Temporal lobe (tissue), 2 donors: Measurements from ENCODE around the gene TNFRSF1A.

DNA sequence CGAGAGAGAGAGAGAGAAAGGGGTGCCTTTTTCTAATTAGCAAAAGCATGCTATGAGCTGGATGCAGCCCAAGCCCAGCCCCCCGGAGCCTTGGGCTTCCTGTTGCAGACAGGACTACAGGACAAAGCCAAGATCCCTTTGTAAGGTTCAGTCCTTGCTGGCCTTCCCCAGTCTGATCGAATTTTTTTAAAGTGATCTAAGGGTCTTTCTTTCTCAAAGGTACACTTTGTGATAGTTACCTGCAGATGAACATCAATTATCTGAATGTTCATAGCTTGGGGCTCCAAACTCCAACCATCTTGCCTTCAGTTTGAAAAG lies 36.0 kb downstream of the VWF start:
- RAMPAGE, long total RNA = no peak

DNA sequence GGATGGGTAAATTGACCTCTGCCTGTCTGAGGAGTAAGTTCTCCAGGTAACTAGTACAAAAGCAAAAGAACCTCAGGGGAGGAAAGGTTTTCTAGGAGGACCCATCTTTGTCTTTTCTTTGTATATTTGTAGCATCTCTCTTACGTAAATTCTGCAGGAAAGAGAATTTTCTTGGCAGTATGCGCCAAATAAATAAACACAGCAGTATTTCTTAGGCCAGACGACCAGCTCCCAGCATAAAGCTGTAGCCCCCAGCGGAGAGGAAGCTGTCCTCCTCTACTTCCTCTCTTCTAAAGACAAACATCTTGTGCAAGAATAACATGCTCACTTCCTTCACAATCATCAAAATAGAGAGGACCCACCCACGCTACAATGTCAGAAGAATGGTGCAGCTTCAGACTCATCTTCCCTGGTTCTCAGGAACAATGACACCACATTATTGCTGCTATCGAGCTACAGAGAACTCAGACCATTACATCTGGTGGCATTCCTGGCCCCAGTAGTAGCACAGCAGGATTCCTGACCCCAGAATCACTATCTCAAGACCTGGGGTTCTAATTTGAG lies 16.5 kb upstream of the VWF start:
- RAMPAGE, long total RNA = no peak

- RAMPAGE, long total RNA = no peak
Observed at GRCh38 chr12:6167114-6167666, 33.0 kb upstream of the CD9 start.

- RAMPAGE, long total RNA = no peak
Observed at GRCh38 chr12:6204499-6205663, 4.7 kb downstream of the CD9 start.

GRCh38 chr12:6215601-6216841 lies 15.8 kb downstream of the CD9 start:
- RAMPAGE, long total RNA = no peak

DNA sequence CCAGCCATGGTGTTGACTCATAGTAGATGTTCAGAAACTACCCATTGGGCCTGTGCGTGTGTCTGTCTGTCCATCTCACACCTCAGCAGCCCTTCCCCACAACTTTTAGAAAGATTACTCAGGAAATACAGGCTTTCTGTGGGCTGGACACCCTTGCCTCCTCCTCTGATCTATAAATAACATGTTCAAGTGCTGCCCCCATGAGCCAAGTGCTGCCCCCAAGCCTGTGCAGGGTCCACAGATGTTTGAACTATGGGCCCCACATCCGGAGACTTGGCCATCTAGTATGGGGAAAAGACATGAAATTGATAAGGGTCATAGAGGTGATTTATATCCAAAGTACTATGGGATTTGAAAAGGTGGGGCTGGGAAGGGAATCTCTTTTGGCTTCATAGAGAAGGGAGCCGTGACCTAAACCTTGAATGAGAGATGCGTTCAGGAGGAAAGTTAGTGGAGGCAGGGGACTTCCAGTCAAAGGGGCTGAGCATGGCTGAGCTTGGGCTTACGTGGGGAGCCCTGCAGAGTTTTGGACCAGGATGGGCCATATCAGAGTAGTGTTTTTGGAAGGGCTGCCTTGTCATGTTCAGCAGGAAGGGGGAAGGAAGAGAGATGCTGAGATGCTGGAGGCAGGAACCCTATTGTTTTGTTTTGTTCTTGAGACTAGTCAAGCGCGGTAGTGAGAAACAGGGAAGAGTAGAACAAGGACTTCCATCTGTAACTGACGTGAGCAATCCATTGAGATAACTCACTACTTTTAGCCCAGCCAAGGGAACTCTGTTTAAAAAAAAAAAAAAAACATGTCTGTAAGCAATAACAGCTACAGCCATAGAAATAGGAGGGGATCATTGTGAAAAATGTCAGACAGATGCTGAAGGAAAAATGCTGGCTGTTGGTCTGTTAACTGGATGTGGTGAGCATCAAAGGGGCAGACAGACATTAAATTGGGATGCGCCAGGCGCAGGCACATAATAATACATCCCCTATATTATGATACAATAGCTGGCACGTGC lies 33.8 kb downstream of the CD9 start:
- RAMPAGE, long total RNA = no peak

- RAMPAGE, long total RNA = no peak
Observed at GRCh38 chr12:6234828-6235977, 35.0 kb downstream of the CD9 start.

DNA sequence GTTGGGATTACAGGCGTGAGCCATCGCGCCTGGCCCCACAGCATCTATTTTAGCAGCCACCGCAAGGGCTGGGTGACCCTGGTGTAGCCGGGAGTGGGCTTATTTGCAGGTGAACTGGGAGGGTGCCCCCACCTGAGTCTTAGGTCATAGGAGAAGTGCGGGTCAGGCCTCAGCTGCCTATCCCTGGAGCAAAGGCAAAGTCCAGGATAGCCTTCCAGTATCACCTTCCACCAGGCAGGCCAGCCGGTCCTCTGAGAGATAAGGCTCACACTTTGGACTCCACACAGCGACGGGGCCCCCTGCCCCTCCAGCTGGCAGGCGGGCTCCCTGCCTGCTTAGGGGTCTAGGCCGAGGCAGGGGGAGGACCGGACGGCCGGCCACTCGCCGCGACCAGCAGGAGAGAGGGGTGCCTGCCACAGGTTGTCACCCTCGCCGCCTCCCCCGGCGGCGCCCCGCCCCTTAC lies 495 bp upstream of the PLEKHG6 start:
- RAMPAGE, long total RNA = no peak

GRCh38 chr12:6324865-6325579 lies 14.5 kb downstream of the PLEKHG6 start:
- RAMPAGE, long total RNA = no peak

DNA sequence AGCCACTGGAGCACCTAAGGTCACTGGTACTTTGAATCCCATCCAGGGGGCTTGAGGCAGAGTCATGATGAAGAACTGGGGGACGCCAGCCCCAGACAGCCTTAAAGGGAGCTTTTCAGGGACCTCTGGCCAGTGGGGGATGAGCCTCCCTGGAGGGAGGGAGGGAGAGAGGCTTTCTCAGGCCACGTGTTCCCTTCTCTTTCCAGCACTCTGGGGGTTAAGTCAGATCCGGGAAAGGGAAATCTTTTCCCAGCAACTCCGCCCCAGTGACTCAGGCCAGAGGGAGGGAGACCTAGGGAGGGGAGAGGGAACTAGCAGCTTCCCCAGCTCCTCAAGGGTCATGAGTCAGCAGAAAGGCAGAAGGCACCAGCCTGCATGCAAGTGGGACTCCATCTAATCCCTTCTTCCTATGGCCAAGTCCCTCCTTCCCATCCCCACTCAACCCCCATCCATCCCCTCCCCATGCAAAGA lies 5.8 kb downstream of the TNFRSF1A start:
- RAMPAGE, long total RNA = no peak

GRCh38 chr12:6337889-6338914 lies 3.7 kb downstream of the TNFRSF1A start:
- RAMPAGE, long total RNA = no peak

- RAMPAGE, long total RNA = no peak
Observed at GRCh38 chr12:6341474-6342430, at the start of gene TNFRSF1A. Gene TNFRSF1A, minus strand, starts transcription at chr12:6342076.

DNA sequence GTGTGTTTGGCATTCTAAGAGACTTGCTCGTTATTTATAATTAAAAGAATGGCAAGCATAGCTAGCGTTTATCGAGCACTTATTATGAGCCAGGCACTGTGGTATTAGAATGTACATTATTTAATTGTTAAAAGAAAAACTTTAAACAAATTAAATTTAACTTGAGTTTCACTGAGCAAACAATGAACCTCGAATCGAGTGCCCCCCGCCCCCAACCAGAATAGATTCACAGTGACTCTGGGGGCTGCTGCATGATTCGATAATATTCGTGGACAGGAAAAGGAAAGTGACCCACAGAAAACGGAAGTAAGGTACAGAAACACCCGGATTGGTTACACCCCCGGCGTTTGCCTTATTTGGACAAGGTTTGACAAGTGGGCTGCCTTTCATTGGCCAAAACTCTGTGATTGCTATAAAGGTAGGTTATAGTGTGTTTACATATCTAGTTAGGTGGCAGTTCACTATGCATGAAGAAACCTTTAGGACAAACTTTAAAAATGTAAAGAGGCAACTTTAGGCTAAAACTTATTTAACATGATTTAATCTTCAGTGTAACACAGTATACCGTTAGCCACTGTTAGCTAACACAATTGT lies 7.3 kb downstream of the SCNN1A start:
- RAMPAGE, long total RNA = no peak

GRCh38 chr12:6390095-6390506 lies 6.1 kb downstream of the LTBR start:
- RAMPAGE, long total RNA = no peak

GRCh38 chr12:6458441-6459192 lies 6.8 kb downstream of the TAPBPL start:
- RAMPAGE, long total RNA = no peak

GRCh38 chr12:6539692-6540534 lies 5.6 kb downstream of the GAPDH start:
- RAMPAGE, long total RNA = no peak

- RAMPAGE, long total RNA = no peak
Observed at GRCh38 chr12:6591923-6592785, 15.0 kb downstream of the CHD4 start.

GRCh38 chr12:6606098-6606983 lies 838 bp downstream of the CHD4 start:
- RAMPAGE, long total RNA = no peak

DNA sequence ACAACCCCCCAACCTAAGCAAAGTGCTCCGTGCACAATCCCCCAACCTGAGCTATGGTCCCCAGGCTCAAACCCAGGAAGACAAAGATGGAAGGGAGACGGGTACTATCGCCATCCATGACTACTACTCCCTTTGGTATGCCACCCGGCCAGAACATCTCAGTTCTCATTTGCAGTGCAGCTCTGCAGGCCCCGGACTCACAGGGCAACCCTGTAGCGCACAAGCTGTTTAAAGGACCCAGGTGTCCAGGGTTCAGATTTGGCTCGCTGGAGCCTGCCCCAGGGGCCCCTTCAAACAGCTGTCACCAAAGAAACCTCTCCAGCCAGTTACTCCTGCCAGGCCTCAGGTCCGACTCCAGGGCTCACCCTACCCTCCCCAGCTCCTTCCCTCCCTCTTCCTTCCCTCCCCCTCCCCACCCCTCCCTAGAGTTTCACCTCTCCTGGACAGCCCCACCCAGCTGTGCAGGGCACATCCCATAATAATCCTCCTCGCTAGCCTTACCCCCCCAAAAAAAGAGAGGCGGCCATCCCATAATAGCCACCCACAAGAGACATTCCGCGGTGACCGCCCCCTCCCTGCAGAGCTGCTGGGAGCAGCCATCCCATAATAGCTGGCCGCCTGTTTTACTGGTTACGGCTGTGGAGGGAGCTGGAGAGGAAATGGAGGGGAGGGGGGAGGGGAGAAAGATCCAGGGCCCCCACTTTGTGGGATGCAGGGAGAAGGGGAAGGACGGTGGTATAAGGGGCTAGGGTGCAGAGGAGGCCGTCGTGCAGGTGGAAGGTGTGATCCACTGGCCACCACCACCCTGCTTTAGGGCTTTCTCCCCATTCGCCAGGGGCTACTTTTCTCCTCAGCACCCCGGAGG lies 5.6 kb upstream of the CHD4 start:
- RAMPAGE, long total RNA = no peak

- RAMPAGE, long total RNA = no peak
Observed at GRCh38 chr12:6643507-6643980, 3.7 kb downstream of the ACRBP start.